Monocyte (primary cell): ENCODE measurements around a stretch of chr3.

- PRO-cap, 2 experiments: no peak in any of the 2 experiments
Observed at GRCh38 chr3:2099039-2099684, 496 bp downstream of the CNTN4 start.

GRCh38 chr3:2099685-2100121 is 1.0 kb downstream of the CNTN4 start:
- PRO-cap, 2 experiments: no peak in any of the 2 experiments

DNA sequence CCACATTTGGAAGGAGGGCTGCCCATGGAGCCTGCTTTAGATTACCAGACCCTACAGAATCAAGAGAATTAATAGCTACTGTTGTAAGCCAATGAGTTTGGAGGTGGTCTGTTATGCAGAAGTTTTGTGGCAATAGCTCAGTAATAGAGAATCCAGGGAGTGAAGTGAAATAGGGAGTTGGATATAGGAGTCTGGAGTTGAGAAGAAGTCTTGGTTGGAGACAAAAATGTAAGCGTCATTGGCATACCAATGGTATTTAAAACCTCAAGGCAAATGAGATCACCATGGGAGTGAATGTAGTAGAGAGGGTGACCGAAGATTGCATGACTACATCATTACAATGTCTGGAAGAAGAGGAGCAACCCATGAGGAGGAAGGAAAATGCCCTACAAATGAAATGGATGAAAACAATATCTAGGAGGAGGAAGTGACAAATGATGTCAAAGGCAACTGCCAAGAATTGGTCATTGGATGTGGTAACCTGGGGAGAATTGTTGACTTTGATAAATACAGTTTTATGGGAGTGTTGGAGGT is 54.4 kb downstream of the CNTN4 start:
- PRO-cap, 2 experiments: no peak in any of the 2 experiments

DNA sequence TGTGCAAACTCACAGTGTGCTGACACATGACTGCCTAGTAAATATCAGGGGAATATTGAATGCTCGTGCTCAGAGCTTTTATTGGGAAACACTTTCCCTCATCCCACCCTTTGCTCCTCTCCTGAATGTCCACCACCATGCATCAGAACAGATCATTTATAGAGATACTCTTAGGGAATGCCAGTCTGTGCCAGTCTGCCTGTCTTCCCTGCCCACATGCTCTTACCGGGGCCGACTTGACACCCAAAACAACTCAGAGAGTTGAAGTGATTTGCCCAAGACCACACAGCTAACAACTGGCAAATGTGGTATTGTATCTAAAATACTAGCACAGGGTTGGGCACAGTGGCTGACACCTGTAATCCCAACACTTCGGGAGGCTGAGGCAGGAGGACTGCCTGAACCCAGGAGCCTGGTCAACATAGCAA is 262.5 kb downstream of the IL5RA start:
- PRO-cap, 2 experiments: peak in 2 of 2 experiments; most common plus-strand start position 189 of the sequence (in 2)

DNA sequence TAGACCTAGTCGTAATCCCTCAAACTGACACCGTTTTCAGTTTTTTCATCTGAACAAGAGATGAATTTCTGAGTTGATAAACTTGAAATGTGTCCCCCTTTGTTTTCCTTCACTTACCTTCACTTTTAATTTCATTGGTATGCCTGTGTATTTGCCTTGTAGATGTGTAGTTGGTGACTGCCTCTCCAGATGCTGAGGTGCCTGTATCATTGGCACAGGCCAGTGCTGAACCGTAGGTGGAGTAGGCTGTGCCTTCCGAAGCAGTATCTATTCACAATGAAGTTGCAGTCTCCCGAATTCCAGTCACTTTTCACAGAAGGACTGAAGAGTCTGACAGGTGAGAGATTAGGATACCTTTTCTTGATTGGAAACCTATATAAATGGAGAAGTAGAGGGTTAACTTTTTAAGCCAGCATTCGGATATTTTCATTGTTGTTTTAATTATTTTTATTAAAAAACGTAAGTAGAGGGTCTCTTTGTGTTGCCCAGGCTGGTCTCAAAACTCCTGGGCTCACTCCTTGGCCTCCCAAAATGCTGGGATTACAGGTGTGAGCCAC is 2.2 kb downstream of the TRNT1 start:
- PRO-cap, 2 experiments: no peak in any of the 2 experiments

GRCh38 chr3:4244667-4245272 is 58.4 kb upstream of the SETMAR start:
- PRO-cap, 2 experiments: no peak in any of the 2 experiments

- PRO-cap, 2 experiments: no peak in any of the 2 experiments
Observed at GRCh38 chr3:4338875-4339783, 36.0 kb downstream of the SETMAR start.

DNA sequence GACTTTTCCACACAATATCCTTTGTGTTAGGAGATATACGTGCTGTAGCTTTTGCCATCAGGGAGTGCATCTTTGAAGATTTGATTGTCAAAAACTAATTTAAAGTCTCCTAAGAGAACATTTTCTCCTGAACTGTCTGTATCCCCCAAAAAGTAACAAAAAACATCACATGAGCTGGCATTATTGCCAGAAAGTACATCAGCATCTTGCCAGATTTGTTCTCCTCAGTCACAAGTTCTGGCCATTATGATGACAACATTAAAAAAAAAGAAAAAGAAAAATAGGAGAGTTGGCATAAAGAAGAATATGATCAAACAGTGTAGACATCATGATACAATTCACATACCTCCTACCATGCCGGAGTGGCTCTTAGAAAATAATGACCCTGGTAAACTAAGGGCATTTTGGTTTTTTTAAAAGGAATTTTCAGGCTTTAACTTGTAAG is 37.8 kb downstream of the SETMAR start:
- PRO-cap, 2 experiments: no peak in any of the 2 experiments

DNA sequence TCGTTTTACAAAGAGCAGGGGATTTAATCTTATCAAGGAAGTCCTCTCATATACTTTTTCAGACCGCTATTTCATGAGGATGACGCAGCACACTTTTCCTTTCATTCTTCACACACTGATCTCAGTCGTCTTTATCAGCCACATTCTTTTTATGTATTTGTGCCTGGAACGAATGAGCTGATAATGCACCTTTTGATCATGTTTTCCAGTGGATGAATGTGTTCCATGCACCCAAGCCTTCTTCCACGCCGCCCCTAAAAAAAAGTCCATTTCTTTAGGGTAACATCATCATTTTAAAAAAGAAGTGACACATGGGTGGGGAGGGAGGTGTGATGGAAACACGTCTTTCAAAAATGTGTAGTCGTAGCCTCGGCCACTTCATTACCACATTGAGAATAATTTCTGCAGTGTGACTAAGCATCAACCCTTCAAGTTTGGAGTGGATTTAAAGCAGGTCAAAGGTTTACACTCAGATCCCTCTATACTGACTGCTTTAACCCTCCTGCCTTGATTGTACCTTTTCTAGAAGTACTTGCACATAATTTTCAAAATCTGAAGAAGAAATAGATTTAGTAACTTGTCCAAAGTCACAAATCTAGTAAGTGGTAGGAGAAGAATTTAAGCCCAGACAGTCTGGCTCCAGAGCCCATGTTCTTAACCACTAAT is 48.3 kb downstream of the SETMAR start:
- PRO-cap, 2 experiments: peak in 1 of 2 experiments; most common minus-strand start position 256 of the sequence (in 1)

DNA sequence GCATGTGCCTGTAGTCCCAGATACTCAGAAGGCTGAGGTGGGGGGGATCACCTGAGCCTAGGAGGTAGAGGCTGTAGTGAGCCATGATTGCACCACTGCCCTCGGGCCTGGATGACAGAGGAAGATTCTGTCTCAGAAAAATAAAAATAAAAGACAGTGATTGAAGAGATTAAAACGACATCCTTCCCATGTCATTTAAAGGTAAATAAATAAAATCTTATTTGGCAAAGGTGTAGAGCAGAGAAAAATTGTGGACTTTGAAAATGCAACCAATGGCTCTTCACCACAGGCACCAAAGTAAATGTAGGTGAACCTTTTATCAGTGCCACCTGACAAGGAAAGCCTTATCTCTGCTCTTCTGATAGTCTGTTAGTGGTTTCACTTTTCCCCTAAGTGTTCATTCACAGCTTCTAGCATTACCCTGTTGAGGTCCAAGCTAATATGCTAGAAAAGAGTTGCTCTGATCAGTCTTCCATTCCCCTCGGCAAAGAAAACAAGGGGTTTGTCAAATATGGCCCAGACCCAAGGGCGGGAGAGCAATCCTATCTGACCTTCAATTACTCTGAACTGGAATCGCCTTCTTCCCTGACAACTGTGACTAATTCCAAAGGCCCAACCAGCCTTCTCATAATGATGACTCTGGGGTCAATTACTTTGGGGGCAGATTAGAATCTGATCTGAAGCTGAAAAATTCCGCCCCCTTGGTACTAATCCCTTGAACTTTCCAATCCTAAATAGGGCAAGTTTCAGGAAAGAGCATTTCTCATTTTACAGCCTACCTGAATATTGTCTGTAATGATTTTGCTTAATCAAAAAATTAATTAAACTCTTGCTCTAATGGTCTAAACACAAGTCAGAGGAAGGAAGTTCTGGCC is 52.3 kb downstream of the SETMAR start:
- PRO-cap, 2 experiments: no peak in any of the 2 experiments

DNA sequence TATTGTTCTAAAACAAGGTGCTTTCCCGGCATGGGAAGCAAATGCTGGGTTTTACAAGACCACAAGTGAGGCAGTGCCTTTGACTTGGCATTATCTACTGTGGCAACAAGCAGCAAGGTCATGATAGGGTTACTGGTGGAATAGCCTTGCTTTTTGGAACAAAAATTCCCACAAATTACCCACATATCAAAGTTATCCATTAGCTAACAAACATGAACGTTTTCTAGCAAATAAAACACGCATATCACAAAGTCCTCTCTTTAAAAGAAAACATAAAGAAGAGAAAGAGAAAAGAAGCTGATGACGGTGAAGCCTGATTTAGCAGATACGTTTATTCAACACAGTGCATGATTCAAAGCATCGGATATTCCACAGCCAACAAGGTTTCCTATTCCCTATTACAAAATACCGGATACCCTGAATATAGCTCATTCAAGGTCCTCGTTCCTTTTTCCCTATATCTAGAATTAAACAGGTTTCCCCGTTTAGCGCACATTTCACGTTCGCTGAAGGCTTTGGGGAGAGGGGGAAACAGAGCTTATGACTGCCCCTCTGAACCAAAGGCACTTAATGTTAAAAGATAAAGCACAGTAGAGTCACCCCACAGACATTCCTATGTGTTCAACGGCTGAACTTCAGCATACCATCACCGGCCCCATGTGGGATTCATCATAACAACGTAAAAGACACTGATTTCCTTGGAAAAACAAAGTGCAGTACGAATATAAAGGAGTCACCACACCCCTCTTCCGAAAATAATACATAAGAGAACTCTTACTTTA is 57.9 kb downstream of the SETMAR start:
- PRO-cap, 2 experiments: no peak in any of the 2 experiments

- PRO-cap, 2 experiments: no peak in any of the 2 experiments
Observed at GRCh38 chr3:4580969-4581390, 87.8 kb downstream of the ITPR1 start.

DNA sequence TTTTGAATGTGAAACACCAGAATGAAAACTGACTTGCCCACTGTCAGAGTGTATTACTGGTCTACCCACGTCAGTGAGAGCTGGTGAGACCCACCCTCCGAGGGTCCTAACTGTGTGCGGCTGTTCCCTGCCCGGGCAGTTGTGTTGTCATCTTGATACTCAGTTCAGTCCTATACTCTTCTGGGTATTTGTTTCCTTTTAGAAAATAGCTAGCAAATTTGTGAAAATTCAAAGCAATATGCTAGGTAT is 91.7 kb downstream of the ITPR1 start:
- PRO-cap, 2 experiments: no peak in any of the 2 experiments

- PRO-cap, 2 experiments: no peak in any of the 2 experiments
Observed at GRCh38 chr3:4723938-4724855, 231.0 kb downstream of the ITPR1 start.

DNA sequence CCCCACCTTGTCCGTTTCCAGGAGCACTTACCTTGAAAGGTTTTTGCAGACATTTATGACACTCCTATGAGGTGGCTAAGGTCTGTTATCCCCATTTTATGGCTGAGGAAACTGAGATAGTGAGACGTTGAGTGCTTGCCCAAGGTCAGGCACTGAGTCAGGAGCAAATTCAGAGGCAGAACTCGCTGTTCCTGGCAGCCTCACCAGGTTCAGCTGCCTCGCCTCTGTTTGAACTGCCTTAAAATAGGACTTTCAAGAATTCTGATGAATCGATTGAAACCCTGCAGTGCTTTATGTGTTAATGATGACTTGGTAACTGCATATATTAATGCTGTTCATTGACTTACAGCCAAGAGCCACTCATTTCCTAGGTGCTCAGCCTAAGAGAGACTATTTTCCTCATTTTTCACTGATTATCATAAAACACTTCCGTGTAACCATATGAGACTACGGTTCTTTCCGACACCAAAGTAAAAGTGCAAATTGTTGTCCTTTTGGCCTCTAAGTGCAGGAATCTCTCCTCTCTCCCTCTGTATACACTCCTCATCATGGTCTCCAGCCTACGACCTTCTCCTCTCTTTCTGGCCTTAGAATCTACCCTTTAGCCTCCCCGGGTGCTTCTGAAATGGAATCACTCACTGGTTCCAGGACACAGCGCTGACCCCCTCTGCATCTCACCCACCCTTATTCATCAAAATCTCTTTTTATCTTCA is 79.4 kb upstream of the BHLHE40 start:
- PRO-cap, 2 experiments: no peak in any of the 2 experiments

DNA sequence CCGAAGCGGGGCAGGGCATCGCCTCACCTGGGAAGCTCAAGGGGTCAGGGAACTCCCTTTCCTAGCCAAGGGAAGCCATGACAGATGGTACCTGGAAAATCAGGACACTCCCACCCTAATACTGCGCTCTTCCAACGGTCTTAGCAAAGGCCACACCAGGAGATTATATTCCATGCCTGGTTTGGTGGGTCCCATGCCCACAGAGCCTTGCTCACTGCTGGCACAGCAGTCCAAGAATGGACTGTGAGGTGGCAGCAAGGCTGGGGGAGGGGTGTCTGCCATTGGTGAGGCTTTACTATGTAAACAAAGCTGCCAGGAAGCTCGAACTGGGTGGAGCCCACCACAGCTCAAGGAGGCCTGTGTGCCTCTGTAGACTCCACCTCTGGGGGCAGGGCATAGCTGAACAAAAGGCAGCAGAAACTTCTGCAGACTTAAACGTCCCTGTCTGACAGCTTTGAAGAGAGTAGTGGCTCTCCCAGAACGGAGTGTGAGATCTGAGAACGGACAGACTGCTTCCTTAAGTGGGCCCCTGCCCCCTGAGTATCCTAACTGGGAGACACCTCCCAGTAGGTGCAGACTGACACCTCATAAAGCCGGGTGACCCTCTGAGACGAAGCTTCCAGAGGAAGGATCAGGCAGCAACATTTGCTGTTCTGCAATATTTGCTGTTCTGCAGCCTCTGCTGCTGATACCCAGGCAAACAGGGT is 13.2 kb upstream of the BHLHE40 start:
- PRO-cap, 2 experiments: no peak in any of the 2 experiments

DNA sequence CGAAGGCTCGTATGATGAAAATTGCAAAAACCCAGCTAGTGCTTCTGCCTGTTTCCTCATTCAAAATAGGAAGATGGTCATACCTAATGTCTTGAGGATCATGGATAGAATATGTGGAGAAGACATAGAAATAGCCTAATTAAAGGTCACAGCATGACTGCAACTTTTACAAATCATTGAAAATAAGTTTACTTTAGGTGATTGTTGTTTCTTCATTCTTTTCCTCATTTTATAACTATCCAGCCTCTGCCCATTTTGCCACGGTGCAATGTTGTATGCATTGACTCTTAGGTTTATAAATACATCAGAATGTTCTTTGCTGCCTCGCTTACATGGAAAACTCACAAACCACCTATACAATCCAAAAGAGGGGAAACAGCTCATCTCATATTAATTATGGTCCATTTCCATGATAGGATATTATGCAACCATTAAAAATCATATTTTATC is 3.0 kb downstream of the BHLHE40 start:
- PRO-cap, 2 experiments: no peak in any of the 2 experiments

DNA sequence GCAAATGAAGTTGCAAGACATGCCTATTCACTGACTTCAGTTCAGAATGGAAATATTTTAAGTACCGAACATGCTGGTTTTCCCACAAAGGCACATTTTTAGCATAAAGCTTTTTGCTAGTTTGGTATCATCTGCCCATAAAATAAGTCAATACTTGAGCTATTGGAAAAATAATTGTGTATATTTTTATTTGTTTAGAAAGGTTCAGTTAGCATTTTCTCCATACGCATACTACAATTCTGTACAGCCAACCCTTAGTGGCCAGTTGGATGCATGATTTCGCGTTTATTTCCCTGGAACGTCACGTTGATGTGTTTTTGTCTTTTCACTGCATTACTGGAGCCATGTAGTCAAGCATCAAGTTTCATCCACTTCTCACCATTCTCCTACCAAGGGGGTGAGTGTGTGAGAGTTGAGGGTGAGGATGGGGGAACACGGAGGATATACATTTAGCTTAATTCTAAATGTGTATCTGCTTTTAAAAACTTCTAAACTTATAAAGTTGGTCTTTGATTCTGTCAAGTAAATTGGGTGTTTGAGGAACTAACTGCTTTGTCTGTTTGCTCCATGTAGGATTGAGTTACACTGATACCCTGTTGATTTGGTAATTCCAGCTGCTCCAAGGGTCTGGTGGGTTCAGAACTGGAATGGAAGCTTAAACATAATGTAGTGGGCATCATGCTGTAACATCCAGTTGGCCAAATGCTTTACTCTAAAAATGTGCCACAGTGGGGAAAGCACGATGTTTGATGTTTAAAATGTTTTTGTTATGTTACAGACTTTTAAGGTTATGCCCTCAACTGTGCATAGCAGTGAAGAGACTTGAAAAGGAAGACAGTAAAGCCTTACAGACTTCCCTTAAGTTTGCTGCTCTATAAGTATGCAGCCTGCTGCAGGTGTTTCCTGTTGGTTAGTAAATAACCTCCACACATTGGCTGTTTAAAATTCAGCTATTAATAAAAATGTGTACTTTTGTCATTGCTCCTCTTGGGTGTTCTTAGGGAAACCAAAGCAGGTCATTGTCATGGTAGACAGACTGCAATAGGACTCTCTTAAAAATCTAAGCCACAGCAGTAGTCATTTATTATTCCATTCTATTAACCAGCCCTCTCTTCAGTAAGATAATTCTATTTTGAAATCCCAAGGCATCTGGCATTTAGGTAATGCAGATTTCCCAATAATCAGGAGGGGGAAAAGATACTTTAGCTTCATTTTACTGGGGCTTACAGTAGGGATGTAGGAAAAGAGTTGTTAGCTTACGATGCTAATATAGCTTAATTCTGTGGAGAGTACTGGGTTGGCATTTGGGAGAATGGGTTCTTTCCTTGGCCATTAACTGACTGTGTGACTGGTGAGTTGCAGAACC is 6.0 kb upstream of the EDEM1 start:
- PRO-cap, 2 experiments: no peak in any of the 2 experiments

- PRO-cap, 2 experiments: peak in 2 of 2 experiments; most common plus-strand start chr3:5186385 (in 1); most common minus-strand start chr3:5186168 (in 2)
Observed at GRCh38 chr3:5185716-5186632, 1.5 kb upstream of the EDEM1 start.

GRCh38 chr3:7024002-7024440 is 163.1 kb downstream of the GRM7 start:
- PRO-cap, 2 experiments: no peak in any of the 2 experiments